GM23248 (cell line): ENCODE data around the genes SMARCE1, KRTAP1-1 and KRTAP17-1.

- RAMPAGE, long total RNA: no peak
These were observed 7.0 kb downstream of the NR1D1 start for GRCh38 chr17:40092980-40094222.

DNA sequence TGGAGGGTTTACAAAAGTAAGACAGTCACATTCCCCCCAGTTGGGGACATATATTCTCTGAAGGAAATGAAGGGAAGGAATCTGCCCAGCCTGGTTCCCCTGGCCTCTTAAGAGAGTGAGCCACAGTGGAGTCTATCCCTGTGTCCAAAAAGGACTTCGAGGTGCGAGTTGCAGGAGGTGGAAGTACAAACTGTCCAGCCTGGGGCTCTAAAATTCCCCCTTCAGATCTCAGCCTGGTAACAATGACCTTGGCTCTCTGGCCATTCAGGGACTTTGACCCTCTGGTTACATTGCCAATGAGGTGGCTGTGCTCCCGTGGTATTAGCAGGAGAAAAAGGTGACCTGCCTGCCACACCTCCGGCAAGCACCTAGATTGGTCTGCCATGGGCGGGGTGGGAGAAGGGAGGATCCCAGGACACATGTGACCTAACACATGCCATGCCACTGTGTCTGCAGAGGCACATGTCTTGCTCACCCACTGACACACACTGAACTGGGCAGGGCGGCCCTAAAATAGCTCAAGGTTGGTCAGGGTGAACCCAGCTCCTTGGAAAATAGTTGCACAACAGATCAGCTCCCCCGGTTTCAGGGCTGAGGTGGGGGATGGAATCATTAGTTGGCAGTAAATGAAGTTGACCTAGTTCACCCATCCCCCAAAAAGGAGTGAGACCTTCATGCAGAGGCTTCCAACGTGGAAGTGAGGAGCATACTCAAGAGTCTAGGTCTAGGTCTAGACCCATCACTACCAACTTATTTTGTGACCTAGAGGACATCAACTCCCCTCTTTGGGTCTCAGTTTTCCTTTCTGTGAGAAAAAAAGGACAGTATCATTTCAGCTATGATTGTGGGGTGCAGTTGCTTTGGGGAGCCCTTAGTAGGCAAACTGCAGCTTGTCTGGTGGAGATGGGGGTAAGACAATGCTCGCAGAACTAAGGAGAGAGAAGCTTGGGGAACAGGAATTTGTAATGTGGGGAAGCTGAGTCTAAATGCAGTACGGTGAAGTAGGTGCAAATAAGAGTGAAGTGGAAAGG is 2.2 kb downstream of the NR1D1 start:
- RAMPAGE, long total RNA: no peak

DNA sequence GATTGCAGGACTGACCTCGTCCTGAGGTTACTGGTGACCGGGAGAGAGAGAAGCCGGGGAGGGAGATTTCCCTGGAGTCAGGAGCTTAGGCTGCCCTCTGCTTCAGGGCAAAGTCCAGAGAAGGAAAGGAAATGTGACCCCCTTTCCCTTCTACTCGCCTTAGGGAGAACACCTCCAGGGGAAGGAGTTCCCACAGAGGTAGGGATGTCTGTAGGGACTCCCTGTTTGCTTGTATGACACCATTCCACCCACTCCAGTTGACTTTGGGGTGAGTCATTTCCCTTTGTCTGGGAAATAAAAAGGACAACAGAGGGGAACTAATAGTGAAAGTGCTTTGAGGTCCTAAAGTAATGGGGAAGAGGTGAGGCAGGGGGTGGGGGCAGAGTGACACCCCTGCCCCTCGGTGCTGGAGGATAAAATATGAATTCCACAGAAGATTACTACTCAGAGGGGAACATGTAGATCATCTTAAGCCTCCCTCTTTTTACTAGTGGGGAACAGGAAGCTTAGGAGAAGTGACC is 724 bp upstream of the NR1D1 start:
- RAMPAGE, long total RNA: no peak

DNA sequence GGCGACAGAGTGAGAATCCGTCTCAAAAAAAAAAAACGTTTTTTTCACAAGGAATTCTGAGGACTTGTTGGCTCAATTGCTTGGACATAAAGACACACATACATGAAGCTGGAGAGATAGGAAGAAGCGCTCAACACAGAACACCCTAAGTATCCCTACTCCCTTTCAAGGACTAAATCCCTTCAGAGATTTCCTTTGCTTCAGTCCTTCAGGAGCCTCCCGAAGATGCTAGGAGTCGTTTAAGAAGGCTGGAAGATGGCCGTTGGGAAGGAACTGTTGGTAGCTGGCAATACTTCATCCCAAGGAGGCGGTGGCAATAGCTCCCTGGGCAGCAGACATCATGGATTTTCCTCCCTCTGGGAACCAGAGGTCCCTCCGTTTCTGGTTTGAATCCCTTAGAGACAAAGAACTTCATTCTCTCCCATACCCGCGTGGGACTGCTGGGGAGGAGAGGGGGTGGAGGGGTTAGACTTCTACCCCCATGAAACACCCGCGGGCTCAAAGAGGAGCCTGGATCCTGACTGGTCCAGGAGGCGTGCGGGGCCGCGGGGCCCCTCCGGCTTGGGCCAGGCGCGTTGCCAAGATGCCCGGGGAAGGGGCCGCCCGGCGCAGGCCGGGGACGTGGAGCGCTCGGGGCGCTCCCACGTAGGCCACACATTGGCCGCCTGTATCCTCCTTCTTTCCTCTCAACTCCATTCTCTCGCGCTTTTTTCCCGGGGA is 637 bp upstream of the MSL1 start:
- RAMPAGE, long total RNA: no peak

GRCh38 chr17:40125886-40126494 is 4.2 kb downstream of the MSL1 start:
- RAMPAGE, long total RNA: no peak

DNA sequence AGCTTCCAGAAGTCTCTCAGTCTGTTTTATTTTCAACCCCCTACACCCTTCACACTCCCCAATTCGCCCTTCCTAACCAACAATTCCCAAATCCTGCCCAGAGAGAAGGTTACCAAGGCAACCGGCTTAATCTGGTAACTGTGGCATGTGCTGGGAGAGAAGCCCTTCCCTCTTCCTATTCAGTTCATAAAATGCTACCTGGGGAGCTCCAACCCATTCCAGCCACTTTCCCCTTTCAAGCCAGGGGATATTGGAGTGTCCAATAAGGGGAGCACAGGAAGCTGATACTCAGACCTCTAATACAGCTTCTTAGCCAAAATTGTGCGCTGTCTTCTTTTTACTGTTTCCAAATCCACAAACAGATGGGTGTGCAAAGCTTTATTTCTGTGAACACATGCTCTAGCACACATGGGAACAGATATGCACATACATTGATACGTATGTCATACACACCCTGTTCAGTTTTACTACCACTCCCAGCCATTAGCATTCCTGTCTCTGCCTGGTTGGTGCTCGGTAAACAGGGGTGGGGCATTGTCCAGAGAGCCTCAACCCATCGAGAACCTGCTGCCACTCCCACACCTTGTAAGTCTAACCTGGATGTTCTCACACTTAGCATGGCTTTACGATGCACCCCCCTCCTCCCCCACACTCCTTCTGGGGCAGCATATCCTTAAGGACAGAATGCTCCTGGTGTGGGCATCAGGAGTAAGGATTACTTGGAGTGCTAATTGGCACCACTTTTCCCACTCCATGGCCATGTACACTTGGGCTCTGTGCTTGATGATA is 1.1 kb upstream of the RAPGEFL1 start:
- RAMPAGE, long total RNA: no peak

GRCh38 chr17:40304203-40304826 is 4.7 kb upstream of the RARA start:
- RAMPAGE, long total RNA: no peak

DNA sequence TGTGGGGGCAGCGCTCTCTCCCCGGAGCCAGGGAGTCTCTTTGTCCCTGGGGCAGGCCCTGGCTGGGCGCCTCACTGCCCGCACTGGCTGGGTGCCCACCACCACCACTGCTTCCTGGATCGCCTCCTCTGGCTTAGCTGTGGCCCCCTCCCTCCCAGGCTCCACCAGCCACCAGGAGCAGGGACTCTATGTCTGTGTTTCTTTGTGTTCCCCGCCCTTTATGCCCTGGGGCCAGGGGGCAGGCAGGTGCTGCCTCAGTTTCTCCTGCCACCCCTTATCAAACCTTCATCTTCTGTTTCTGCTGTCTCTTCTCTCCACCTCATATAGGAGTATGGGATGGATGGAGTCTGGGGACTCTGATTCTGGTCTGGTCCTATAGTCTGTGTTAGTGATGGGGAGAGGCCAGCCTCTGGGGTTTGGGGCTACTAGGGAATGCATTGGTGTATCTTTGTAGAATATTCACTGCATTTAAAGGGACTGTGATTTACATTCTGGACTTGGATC is 23.6 kb downstream of the RARA start:
- RAMPAGE, long total RNA: no peak

GRCh38 chr17:40340929-40341880 is 23.3 kb downstream of the GJD3 start:
- RAMPAGE, long total RNA: no peak

DNA sequence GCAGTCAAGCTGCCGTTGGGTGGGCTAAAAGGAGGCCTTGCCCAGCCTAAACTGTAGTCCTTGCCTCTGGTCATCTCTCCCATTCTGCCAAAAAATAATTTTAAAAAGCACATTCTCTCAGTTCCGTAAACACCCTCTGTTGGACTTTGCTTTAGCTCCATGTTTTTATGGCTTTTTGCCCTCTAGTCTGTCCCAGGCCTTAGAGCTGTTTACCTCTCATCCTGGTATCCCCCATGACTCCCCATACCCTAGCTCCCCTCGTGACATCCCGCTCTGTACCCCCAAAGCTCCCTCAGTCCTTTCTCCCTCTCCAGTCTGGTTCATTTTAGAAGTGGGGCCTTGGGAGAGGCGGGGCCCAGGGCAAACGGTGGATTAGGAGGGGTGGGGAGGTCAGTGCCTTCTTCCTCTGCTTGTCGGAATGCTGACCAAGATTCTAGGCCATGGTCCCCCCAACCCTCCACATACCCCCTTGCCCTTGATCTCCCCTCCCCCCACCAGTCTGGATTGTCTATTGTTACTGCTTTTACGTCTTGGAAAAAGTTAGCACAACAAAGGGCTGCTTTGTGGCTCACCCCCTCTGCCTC is 18.4 kb downstream of the GJD3 start:
- RAMPAGE, long total RNA: no peak

- RAMPAGE, long total RNA: no peak
These were observed 15.8 kb downstream of the IGFBP4 start for GRCh38 chr17:40459030-40459463.

DNA sequence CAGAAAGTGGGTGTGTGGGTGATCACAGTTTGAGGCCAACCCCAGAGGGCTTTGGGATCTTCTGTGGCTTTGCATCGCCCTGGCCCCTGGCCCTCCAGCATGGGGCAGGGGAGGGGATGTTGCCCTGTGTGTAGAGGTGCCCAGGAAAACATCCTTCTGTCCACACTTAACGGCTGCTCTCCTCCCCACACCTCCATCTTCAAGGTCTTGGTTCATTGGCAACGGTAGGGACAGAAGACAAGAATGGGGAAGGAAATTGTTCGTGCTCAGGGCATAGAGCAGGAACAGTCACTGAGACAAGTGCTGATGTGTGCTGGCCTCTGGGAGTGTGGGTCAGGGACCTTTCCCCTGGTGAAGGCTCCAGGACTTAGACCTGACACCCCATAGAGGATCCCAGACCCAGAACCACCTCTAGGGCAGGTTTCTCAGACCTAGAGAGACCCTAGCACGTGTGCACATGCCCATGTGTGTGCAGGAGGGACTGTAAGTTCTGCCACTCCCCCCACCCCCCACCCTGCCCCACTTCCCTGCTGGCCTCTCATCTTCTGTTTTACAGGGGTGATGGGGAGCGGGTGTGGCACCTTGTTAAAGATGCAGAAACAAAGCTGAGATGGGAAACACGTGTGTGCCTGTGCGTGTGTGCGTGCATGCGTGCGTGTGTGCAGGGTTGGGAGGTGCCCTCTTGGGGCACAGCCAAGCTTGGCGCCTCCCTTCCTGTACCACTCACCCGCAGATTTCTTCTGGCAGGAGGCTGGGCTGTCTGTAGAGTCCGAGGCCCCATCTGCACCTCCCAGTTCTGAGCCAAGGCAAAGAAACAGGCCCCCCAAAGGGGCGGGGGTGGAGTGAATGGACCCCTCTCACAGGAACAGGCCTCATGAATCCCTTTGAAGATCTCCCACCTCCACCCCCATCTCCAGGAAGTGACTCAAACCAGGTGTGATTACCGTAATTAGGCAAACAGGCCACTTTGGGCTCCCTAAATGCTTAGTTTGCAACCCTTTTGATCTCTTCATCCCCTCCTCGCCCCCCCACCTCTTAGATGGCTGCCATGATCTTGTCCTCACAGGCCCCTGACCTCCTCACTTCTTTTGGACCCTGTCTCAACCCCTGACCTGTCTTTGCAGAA is 21.1 kb downstream of the TNS4 start:
- RAMPAGE, long total RNA: no peak

- RAMPAGE, long total RNA: no peak
These were observed 36.2 kb upstream of the CCR7 start for GRCh38 chr17:40601445-40601914.

DNA sequence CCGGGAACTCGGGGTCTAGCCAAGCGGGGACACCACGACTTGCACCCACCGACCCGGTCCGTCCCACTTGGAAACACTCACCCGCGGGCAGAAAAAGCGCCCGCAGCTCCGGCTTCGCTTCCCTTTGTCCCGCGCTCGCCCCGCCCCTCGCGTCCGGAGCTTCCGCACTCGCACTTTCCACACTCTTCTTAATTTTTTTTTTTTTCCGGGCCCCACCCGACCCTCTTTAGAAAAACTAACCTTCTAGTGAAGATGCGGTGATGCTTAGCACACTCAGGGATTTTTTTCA is at the start of gene SMARCE1:
SMARCE1 (minus strand) TSS at position 127 of the 289 bp plus-strand sequence.
- RAMPAGE, long total RNA: start-site peak on the minus strand centred at position 126 of the sequence, 51 bp wide, 250 and 446 reads in 2 replicates

DNA sequence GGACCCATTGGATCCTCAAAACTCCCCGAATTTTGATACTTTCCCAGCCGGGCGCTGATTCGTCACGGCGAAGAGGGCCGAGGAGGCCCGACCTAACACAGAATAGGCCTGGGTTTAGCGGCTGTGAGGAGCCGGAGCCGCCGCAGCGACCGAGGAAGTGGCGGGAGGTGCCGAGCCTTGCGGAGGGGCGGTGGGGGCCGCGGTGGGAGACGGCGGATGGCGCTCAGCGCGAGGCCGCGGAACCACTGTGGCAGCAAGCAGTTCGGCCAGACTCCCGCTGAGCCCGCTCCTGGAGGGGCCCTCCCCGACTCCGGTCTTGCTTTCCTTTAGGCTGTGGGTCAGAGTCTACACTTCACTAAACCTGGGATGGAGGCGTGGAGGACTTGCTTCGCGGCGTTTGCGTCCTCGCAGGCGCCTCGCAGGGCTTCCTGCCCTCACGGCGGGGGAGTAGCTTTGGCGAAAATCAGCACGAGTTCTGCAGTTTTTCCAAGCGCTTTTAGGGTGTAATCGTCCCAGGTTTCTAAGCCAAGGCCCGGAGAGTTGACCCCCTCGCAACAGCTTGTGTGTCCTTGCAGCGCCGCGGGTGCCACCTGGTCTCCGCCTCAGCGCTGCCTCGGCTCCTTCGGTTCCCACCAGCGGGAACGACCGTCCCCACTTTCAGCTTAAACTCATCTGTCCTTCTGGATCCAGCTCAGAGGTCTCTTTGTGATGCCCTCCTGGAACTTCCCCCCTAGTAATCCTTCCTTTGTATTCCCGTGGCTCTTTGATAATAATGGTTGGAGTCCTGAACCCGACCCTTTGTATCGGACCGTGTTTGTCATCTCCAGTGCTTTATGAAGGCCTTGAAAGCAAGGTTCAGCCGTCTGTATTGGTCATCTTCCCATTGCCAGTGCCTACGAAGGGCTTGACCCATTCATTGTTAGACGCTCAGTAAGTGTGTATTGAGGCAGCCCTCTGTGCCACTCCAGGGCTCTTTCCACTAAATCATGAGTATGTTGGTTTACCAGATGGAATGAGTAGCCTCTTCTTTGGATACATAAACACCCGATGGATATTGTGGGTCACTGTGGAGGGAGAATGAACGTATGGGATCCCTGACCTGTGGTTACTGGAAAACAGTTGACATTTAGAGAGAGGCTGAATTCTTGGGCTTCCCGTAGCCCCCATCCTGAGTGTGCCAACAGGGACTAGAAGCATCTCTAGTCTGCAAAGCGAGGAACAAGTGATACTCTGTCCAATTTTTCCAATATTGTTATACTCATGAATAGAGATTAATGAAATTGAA is 805 bp upstream of the SMARCE1 start:
- RAMPAGE, long total RNA: no peak

DNA sequence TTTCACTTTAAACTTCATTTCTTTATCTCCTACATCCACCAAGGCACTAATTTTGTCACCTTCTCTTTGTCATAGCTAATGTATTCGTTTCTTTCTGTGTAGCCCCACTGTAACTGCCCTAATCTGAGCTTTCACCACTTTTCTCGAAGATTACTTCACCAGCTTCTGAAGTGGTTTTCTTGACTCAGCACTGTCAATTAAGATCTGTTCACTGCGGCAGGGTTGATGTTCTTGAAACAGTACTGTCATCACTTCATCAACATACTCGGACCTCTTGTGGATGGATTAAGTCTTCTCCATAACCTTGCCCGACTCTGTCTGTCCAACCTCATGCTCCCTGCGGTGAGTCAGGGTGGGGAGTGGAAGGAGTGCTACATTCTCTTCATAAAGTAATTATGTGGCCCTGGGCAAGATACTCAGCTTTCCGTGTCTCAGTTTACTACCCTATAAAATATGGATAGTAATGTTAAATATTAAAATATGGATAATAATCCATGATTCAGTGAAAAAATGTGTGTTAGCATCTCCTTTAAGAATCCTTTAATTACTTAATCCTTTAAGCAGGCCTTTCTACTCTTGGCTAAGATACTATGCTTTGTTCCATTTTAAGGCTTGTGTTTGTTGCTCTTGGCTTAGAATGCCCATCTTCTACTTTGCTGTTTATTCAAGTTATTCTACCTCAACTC is 5.7 kb upstream of the KRT10 start:
- RAMPAGE, long total RNA: no peak

DNA sequence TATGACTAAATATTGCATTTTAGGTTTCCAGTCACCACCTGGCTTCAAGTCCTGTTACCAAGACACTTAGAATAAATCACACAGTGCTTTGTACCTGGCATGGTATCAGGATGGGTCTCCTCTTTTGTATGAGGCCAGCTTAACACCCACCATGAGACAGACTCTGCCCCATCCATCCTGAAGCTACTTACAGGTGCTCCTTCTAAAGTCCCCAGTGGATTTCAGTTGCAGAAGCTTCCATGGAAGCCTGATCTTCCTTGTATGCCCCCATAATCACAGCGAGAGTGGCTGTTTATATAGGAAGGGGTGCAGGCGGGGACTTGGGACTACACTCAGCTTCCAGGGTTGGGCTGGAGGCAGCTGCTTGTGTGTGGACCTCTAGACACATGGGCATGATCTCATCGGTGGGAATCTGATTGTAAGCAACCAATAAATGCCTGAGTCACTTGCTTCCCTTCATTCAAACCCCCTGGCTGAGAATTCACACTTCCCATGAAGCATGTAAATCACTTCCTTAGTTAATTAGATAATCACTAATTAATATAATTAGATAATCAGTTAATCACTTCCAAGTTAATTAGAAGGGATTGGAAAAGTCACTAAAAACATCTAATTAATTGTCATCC is 980 bp upstream of the KRT20 start:
- RAMPAGE, long total RNA: no peak

- RAMPAGE, long total RNA: no peak
These were observed 25.4 kb upstream of the KRT20 start for GRCh38 chr17:40910315-40910968.

DNA sequence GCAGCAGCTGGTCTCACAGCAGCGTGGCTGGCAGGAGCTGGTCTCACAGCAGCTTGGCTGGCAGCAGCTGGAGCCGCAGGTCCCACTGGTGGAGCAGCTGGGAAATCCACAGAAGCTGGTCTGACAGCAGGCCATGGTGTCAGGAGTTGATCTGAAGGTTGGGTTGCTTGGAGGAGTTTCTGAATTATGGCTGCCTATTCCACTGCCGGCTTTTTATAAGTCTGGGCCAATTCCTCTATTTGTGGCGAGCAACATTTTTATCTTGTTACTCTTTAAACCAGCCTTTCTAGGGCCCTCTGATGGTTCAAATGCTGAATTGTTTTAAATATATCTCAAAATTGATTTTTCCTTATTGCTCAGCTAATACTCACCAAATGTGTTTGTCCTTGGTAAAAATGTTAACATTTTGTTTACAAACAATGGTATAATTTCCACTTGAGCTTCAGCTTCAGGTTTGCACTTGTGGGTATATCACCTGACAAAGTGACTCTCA is at the start of gene KRTAP1-1:
KRTAP1-1 (minus strand) TSS at position 188 of the 493 bp plus-strand sequence.
- RAMPAGE, long total RNA: no peak

GRCh38 chr17:41315505-41315867 is at the start of gene KRTAP17-1:
Gene KRTAP17-1 (minus strand): TSS chr17:41315710.
- RAMPAGE, long total RNA: no peak